GM12891 (cell line): ENCODE measurements around a stretch of chr16.

- RRBS, result no CpG with 5 or more reads among the region's 11 CpGs
These were observed 274.7 kb downstream of the MRTFB start for GRCh38 chr16:14345780-14346193.

GRCh38 chr16:14399113-14399893 is 230.8 kb downstream of the PARN start:
- RRBS, result no CpG with 5 or more reads among the region's 13 CpGs

GRCh38 chr16:14510942-14511699 is 118.9 kb downstream of the PARN start:
- RRBS, result no CpG with 5 or more reads among the region's 4 CpGs

- RRBS, result no CpG with 5 or more reads among the region's 1 CpG
These were observed 107.9 kb downstream of the PARN start for GRCh38 chr16:14522178-14522585.

GRCh38 chr16:14539267-14539466 is 90.9 kb downstream of the PARN start:
- RRBS, result no CpG with 5 or more reads among the region's 2 CpGs

- RRBS, result no CpG with 5 or more reads among the region's 33 CpGs
These were observed 453 bp downstream of the BFAR start for GRCh38 chr16:14633162-14633646.

DNA sequence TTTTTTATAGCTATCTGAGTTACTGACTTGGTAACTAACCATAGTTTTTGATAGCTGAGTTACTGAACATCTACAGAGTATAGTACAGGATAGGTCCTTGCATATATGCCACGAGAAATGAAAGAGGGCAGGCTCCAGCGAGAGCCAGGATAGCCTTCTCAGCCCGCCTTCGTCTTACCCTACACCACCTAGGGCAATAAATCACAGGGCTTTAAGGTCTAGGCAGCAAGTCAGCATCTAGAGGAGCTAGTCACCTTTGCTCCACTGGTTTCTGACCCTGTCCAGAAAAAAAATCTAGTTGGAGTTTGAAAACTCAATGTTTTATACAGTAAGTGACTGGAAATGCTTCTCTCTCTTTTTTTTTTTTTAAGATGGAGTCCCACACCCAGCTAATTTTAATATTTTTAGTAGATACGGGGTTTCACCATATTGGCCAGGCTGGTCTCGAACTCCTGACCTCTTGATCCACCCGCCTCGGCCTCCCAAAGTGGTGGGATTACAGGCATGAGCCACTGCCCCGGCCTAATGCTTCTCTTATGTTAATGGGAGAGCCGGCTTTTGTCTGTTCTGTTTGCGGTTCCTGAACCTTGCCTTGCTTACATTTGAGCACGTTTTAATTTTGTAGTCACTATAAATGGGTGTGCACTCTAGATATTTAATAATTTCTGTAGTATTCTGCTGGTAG is 2.8 kb downstream of the BFAR start:
- RRBS, result no CpG with 5 or more reads among the region's 12 CpGs

DNA sequence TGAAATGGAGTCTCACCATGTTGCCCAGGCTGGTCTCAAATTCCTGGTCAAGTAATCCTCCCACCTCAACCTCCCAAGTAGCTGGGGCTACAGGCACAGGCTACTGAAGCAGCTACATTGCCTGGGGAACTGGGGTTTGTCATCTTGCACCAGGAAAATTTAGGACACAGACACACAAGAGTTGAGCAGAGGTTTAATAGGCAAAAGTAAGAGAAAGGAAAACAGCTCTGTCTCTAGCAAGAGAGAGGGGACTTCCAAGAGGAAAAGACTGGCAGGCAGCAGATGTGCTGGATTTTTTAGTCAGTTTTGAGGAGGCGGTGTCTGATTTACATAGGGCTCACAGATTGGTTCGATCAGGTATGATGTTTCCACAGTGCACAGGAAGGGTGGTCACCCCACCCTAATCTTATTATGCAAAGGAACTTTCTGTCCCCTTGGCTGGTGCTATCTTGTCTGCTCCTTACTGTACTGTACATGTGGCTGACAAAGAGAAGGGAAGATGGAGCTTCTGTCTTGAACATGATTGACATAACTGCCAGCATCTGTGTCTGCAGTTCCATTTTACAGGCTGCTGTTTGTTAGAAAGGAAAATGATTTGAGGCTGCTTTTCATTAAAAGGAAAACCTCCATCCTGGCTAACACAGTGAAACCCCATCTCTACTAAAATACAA is 25.3 kb downstream of the BFAR start:
- RRBS, result no CpG with 5 or more reads among the region's 2 CpGs

GRCh38 chr16:14935220-14935588 is 2.0 kb upstream of the NPIPA1 start:
- RRBS, result no CpG with 5 or more reads among the region's 13 CpGs

GRCh38 chr16:15130212-15130527 is 36.1 kb upstream of the RRN3 start:
- RRBS, result no CpG with 5 or more reads among the region's 21 CpGs

DNA sequence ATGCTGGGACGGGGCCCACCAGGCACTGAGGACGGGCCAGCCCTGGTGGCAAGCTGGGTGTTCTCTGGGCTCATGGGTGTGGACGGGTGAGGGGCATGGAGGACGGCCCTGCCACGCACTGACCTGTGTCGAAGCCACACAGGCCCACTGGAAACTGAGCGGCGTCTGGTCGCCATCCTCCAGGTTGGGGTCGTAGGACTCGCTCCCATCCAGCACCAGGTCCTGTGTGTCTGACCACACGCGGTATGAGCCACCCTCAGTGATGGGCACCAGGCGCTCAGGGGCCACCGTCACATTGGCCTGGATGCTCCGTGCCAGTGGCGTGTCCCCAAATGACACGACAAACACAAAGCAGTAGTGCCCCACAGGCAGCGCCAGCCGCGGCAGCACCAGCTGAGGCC is 41.5 kb upstream of the RRN3 start:
- RRBS, result no CpG with 5 or more reads among the region's 21 CpGs

- RRBS, result no CpG with 5 or more reads among the region's 38 CpGs
These were observed 51.3 kb upstream of the RRN3 start for GRCh38 chr16:15145066-15146025.

DNA sequence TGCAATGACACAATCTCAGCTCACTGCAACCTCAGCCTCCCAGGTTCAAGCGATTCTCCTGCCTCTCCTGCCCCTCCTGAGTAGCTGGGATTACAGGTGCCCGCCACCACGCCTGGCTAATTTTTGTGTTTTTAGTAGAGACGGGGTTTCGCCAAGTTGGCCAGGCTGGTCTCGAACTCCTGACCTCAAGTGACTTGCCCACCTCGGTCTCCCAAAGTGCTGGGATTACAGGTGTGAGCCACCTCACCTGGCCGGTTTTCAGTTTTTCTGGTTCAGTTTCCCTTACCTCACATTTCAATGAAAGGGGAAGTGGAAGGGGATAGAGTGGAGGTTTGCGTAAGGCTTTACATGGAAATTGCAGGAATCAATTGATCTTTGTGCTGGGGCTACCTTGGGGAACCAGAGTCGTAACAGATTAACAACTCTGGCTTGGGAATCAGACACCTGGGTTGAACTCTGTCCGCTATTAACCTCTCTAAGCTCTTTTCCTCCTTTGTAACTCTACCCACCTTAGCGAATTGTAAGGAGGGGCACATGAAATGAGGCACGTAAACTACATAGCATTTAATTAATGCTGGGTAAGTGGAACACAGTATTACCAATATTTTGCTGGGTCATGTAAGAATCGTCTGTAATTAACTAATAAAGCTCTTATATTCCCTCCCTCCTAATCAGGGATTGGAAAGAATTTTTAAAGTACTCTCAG is 3.2 kb downstream of the MPV17L start:
- RRBS, result no CpG with 5 or more reads among the region's 14 CpGs

DNA sequence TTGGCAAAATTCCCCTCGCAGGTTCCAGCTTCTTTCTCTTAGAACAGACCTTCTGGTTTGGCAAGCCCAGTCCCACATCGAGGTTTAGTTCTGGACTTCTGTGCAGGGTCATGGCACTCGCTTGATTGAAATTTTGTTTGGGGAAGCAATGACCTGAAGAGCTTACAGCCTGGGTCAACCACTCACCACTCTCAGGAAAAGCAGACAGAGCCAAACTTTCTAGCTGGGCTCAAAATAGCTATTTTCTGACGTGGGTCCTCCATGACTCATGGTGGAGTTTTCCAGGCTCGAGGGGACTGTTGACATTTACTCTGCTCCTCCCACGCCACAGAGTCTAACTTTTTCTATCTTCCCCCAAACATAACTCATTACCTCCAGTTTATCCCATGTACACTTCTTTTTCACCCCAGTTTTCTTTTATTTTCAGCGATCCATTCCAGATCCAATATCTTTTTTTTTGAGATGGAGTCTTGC is 55.1 kb downstream of the BMERB1 start:
- RRBS, result no CpG with 5 or more reads among the region's 7 CpGs

- RRBS, result no CpG with 5 or more reads among the region's 5 CpGs
These were observed 59.8 kb downstream of the BMERB1 start for GRCh38 chr16:15494173-15494601.

DNA sequence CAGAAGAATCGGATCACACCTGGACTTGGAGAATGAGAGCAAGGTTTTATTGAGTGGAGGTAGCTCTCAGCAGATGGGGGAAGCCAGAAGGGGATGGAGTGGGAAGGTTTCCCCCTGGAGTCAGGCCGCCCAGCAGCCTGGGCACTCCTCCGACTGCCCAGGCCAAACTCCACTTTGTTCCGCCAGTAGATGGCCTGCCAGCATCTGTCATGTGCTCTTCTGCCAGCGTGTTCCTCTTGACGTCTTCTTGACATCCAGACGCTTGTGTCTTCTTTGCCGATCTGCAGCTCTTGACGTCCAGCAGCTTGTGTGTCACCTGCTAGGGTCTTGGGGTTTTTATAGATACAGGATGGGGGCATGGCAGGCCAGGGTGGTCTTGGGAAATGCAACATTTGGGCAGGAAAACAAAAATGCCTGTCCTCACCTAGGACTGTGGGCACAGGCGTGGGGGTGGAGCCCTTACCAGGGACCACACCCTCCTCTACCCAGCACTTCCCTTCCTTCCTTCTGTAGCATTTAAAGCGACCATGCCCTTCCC is 88.7 kb downstream of the BMERB1 start:
- RRBS, result no CpG with 5 or more reads among the region's 11 CpGs

GRCh38 chr16:15563601-15564236 is 79.2 kb downstream of the MARF1 start:
- RRBS, result no CpG with 5 or more reads among the region's 5 CpGs

- RRBS, result no CpG with 5 or more reads among the region's 14 CpGs
These were observed 42.7 kb downstream of the MARF1 start for GRCh38 chr16:15600261-15600745.

- RRBS, result no CpG with 5 or more reads among the region's 7 CpGs
These were observed 21.4 kb downstream of the MARF1 start for GRCh38 chr16:15621600-15621984.

- RRBS, result no CpG with 5 or more reads among the region's 14 CpGs
These were observed 52.9 kb downstream of the NDE1 start for GRCh38 chr16:15702726-15703488.